AG09309 (cell line): ENCODE results near the genes OCRL, SASH3 and AIFM1.

DNA sequence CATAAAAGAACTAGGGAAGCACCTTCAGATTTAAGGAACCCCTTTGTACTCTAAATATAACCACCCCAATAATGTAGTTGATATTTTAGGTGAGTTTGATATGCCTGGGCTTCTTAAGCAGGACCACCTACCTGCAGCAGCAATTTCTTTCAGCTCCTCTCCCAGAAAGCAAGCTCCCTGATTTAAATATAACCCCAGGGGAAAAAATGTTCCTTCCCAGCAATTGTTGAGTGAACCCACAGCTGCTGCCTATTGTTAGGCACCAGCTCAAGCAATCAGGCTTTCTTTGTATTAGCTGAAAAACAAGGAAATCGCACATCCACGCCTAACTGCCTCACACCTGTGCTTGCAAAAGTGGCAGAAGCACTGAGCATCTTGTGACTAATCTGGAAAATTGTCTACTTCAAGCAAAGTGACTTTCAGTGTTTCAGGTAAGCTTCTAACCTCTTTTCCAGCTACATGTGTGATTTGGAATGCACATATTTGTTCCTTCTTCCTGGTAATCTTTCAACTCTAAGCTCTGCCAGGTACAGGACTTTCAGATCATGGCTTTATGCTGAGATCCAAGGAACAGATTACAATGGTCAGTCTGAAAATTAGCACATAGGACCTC is 432.2 kb downstream of the SMARCA1 start:
- RRBS = no CpG with 5 or more reads among the region's 2 CpGs

DNA sequence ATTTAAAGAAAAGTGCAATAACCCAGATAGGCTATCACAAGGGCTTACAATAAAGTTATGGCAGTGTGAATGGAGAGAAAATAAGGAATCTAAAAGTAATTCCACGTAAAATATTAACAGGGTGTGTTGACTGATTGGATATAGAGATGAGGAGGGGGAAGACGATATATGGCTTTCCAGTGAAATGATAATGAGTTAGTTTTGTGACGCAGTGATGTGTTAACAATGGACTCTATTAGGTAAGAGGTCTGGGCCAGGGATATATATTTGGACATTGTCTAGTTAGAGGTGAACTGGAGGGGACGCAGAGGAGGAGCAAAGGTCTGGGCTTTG is 534 bp upstream of the OCRL start:
- RRBS = no CpG with 5 or more reads among the region's 4 CpGs

- RRBS = 12% methylated on average over 12 of the region's 53 CpGs
These were observed at the start of gene OCRL for GRCh38 chrX:129540076-129540610. Gene OCRL, plus strand, starts transcription at chrX:129540259.

GRCh38 chrX:129717717-129718678 is 20.8 kb upstream of the XPNPEP2 start:
- RRBS = no CpG with 5 or more reads among the region's 9 CpGs

GRCh38 chrX:129779562-129780267 is at the start of gene SASH3:
Gene SASH3, plus strand, starts transcription at chrX:129779949.
- RRBS = 45% methylated on average over 8 of the region's 19 CpGs

DNA sequence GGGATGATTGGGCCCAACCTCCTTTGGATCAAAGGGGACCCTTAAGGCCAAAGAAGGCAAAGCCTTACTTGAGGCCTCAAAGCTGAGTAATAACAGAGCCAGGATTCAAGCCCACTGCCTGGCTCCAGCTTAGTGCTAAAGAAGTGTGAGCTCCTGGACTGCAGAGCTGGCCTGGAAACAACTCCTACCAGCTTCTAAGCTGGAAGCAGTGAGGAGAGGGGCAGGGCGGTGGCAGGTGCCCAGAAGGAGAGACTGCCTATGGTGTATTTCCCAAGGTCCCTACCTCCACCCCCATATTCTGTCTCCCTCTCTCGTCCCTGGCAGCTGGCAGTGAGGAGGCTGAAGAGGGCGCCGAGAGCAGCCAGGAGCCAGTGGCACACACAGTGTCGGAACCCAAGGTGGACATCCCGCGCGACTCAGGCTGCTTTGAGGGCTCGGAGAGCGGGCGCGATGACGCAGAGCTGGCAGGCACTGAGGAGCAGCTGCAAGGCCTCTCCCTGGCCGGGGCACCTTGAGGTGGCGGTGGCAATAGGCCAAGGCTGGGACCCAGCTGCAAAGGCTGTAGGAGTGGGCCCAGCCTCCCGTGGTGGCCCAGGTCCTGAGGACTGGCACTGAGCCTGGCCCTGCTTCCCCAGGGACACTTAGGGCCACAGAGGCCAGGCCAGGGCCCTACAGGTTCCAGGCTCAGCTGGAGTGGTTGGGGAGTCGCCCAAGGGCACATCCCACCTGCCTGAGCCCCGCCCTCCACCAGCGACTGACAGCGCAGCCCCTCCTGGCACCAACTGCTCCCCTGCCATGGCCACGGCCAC is 13.8 kb downstream of the SASH3 start:
- RRBS = no CpG with 5 or more reads among the region's 21 CpGs

DNA sequence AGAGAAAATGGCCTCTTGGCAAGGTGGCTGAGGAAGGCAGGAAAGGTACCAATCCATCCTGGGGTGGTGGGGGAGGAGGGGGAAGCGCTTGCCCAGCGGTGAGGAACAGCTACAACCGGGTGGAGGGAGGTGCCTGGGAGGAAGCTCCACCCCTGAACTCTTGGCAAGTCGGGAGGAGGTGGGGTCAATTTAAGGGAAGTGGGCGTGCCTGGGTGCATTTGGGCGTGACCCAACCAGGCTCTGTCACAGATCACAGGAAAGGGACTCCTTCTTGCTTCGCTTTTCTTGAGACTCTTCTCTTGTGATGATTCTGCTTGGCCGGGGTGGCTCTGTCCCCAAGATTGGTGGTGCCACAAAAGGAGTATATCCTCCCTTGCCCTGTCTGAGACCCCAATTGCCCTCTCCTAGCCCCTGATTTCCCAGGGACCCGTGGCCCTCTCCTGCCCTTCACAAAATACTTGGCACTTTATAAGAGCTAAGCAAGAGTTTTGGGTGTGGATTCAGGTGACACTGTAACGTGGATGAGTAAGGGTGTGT is 41.8 kb downstream of the BCORL1 start:
- RRBS = no CpG with 5 or more reads among the region's 10 CpGs

DNA sequence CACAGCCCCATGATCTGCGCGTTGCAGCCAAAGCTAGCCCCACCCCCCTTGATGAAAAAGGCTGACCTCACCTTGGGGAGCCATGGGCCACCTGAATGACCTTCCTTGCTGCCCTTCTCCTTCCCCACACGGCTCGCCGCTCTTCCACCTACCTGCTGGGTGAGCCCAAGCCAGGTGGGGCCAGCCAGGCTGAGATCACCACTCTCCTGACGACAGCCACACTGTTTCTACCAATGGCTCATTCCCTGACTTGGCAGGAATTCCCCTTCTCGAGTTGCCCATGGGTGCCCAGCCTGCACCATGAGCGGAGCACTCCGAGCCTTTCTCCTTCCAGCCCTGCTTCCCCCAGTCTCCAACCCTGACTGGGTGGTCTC is 4.0 kb upstream of the ELF4 start:
- RRBS = no CpG with 5 or more reads among the region's 9 CpGs

GRCh38 chrX:130144600-130145151 is 21.0 kb downstream of the AIFM1 start:
- RRBS = no CpG with 5 or more reads among the region's 5 CpGs

DNA sequence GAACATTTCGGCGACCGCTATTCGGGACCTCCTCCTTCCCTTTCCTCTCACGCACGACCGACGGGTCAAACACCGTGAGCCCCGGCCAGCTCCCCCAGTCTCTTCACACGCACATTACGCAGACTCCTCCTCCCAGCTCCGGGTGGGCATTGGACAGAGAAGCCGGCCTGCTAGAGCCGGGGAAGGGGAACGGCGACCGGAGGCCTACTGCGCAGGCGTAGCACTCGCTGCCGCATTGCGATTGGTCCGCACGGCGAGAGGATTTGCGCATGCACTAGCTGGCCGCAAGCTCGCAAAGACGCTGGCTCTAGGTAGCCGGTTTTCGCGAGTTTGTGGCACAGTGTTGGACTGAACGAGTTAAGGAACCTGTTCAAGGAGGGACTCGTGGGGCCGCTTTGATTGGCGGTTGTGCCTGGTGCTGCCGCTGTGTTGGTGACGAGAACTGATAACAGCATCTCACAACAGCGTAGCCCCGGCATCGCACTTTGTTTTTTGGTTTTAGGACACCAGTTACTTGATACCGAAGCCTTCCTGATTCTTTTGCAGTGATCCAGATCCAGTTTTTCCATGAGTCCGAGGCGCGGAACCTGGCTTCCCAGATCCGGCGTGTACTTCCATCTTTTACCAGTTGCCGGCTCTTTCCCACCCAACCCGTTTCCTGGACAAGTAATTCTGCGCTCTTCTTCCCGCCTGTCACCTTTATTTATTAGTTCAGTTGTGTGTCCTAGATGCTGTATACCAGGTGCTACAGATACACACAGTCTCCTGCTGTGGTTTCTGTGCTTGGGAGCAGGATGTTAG is at the start of gene AIFM1:
Gene AIFM1, minus strand, starts transcription at position 191 of the 801 bp plus-strand sequence.
- RRBS = 11% methylated on average over 13 of the region's 52 CpGs

- RRBS = no CpG with 5 or more reads among the region's 1 CpG
These were observed 75.4 kb downstream of the ENOX2 start for GRCh38 chrX:130827531-130827989.

- RRBS = no CpG with 5 or more reads among the region's 5 CpGs
These were observed 95.1 kb upstream of the IGSF1 start for GRCh38 chrX:131384246-131384563.

- RRBS = no CpG with 5 or more reads among the region's 3 CpGs
These were observed 195.1 kb upstream of the STK26 start for GRCh38 chrX:131828061-131828417.

GRCh38 chrX:132565117-132565568 is 76.3 kb upstream of the MBNL3 start:
- RRBS = no CpG with 5 or more reads among the region's 2 CpGs

GRCh38 chrX:133009572-133010167 is 51.2 kb upstream of the HS6ST2 start:
- RRBS = no CpG with 5 or more reads among the region's 19 CpGs

DNA sequence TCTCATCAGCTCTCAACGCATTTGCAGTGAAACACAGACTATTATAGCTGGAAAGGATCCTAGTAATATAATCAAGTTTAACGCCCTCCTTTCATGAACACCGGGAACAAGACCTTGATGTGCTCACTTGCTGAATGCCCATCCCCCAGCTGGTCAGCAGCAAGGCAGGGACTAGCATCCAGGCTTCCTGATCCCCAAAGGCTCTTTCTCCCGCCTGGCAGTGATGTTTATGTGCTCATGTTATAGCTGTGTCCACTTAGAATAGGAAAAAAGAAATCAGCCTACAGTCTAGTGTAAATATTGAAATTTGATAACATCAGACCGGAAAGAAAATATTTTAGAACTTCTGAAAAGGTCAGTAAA is 24.6 kb downstream of the GPC4 start:
- RRBS = no CpG with 5 or more reads among the region's 5 CpGs

- RRBS = no CpG with 5 or more reads among the region's 3 CpGs
These were observed 3.6 kb upstream of the PHF6 start for GRCh38 chrX:134369378-134370003.

- RRBS = no CpG with 5 or more reads among the region's 4 CpGs
These were observed 362 bp upstream of the HPRT1 start for GRCh38 chrX:134459703-134459902.

DNA sequence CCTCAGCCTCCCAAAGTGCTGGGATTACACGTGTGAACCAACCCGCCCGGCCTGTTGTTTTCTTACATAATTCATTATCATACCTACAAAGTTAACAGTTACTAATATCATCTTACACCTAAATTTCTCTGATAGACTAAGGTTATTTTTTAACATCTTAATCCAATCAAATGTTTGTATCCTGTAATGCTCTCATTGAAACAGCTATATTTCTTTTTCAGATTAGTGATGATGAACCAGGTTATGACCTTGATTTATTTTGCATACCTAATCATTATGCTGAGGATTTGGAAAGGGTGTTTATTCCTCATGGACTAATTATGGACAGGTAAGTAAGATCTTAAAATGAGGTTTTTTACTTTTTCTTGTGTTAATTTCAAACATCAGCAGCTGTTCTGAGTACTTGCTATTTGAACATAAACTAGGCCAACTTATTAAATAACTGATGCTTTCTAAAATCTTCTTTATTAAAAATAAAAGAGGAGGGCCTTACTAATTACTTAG is 13.2 kb downstream of the HPRT1 start:
- RRBS = no CpG with 5 or more reads among the region's 3 CpGs

GRCh38 chrX:134500052-134500819 is 40.3 kb downstream of the HPRT1 start:
- RRBS = no CpG with 5 or more reads among the region's 3 CpGs